Right ventricle myocardium (tissue), 1 donor: ENCODE data around the gene ALDH1A3.

DNA sequence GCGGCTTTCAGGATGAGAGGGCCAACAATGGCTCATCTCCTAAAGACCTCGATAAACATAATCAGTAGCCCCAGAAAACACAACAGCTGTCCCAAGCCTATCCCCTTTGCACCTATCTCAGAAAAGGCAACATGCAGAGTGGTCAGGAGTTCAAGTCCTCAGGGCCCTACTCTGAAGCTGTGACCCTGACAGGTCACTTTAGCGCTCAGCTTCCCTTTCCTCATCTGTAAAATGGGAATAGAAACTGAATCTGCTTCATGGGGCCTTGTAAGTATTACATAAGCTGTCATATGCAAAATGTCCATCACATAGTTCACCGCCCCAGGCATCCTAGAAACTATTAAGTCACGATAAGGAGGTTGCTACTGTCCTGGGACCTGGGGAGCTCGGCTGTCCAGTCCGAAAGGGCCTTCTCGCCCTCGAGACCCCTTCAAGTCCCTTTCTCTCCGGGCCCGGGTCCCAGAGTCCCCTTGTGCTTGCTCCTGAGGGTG lies 1.1 kb upstream of the MEF2A start:
- PRO-cap, 2 experiments = no peak in any of the 2 experiments

DNA sequence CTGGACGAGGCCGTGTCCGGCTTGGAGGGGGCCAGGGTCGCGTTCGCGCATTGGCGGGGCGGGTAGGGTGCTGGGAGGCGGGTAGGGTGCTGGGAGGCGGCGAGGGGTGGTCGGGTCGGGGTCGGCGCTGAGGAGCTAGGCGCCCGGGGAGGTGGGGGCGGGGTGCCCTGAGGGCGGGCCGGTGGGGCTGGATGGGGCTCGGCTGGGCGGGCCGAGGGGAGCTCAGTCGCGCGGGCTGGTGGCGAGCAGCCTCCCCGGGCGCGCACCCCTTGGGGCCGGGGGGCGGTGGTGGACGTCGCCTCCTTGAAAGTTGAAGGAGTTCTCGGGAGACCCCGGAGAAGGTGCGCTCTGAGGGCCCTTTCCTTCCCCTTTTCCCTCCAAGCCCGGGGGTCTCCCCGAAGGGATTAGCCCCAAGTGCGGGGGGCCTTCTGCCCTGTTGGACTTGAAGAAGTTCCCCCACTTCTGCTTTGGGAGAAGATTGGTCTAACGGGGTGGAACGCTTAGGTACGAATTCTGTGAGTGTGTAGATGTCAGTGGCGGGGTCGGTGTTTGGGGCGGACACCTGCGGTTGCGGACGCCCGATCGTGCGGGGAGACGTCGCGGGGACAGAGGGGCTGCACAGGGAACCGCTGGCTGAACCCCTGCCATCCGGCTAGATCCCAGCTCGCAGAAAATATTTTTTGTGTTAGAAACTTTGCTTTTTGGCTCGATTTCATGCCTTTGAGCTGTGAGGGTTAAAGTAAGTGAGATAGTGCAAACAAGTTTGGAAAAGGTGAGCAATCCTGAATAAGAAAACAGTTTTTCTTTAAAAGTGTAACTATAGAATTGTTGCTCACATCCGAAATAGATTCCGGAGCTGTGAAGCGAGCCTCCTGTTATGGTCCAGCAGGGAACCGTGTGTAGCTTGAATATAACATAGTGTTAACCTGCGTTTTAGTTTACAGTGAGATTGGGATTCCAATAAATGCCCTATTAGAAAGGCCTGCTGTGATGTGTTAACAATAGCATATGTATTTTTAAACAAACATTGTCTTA lies 792 bp downstream of the MEF2A start:
- PRO-cap, 2 experiments = peak in 2 of 2 experiments; most common plus-strand start position 225 of the sequence (in 2); most common minus-strand start position 141 of the sequence (in 1)

DNA sequence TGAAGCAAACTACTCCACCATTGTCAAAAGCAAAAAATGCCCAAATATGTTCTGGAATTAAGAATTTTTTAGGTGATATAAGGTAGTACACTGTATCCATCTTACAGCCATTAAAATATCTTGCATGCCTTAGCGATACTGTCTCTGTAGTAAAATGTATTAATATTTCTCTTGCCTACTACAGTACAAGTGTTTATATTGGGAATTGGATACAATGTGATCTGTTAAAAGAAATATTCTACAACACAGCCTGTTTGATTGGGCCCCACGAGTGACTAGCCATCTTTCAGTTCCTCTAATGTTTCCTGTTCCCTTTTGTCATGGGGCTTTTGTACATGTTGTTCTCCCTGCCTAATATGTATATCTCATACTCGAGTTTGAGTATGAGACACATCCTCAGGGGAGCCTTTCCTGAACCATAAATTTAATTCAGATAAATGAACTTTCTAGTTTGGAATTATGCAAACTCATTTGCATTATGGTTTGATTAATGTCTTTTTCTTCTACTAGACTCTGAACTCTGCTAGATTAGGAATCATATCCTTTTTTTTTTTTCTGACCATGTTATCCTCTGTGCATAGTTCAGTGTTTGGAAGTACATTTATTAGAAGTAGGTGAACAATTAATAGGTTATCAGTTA lies 65.4 kb downstream of the MEF2A start:
- PRO-cap, 2 experiments = no peak in any of the 2 experiments

- PRO-cap, 2 experiments = no peak in any of the 2 experiments
Measured at GRCh38 chr15:99705605-99705895, 27.7 kb downstream of the LYSMD4 start.

- PRO-cap, 2 experiments = peak in 2 of 2 experiments; most common plus-strand start chr15:99733670 (in 2)
Measured at GRCh38 chr15:99733541-99734071, 369 bp upstream of the LYSMD4 start.

DNA sequence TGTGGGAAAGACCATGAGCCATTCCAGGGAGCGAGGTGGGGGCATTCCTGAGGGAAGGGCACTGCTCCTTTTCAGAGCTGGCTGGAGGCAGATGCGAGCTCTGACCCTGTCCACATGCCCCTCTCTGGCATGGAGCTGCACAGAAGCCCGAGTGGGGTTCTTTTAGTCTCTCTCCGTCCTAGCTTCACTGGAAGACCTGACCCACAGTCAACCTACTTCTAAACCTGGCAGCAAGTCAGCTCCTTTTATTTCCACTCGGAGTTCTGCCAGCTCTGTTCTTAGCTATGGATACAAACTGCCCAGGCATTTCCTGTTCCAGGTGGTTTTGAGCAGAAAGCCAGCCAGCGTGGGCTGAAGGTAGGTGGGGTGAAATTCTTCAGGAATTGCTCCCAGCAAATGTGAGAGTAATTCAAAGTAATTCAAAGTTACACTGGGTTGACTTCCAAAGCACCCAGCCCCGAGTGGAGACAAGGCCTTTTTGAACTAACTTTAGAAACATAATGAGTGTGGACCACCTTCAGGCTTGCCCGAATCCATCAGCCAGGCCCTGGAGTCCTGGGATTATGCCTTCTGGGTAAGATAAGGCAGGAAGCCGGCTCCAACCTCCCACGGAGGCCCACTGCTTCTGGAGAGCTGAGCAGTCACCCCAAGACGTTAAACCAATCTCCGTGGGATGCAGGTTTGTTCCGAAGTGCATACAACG lies 281.2 kb downstream of the ADAMTS17 start:
- PRO-cap, 2 experiments = peak in 1 of 2 experiments; most common plus-strand start position 332 of the sequence (in 1); most common minus-strand start position 189 of the sequence (in 1)

GRCh38 chr15:100114456-100115094 lies 227.2 kb downstream of the ADAMTS17 start:
- PRO-cap, 2 experiments = peak in 2 of 2 experiments; most common plus-strand start chr15:100114884 (in 2); most common minus-strand start chr15:100114678 (in 2)

- PRO-cap, 2 experiments = no peak in any of the 2 experiments
Measured at GRCh38 chr15:100349219-100349545, 7.4 kb upstream of the ADAMTS17 start.

DNA sequence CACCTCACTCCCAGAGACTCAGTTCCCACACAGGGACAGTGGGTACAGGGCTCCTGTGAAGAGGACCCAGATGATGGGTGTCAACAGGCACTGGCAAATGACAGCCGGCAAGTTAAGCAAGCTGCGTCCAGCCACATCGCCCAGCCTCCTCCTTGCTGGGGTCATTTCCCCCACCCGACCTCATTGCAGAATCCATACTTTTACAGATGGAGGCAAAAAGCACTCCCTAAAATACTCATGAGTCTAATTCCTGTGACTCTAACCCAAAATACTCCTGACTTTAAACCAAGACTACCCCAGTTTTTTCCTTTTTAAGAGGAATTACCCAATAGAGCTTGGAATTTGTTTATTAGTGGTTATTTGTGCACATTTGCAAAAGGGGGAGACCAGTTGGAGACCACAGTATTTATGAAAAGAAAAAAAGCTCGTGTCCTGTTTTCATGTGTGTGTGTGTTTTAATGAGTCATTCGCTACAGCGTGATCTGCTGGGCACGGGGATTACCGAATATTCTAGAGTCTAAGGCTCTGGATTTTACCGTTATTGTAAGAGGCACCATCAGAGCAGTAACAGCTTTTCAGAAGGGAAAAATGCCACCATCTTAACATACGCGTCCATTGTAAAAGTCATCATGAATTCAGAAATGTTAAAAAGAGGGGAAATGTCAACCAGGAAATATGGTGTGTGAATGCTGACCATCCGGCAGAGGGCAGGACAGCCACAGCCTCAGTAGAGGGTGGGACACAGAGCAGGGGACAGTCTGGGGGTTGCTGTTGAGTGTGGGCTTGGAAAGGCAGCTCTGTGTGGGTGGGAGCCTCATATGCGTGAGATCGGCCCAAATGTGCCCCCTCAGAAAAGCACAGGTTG lies 69.3 kb downstream of the ASB7 start:
- PRO-cap, 2 experiments = no peak in any of the 2 experiments

GRCh38 chr15:100721521-100722623 lies 119.5 kb downstream of the ASB7 start:
- PRO-cap, 2 experiments = no peak in any of the 2 experiments

GRCh38 chr15:100879756-100880225 lies at the start of gene ALDH1A3:
TSS of gene ALDH1A3 (plus strand) at chr15:100879831.
- PRO-cap, 2 experiments = peak in 2 of 2 experiments; most common plus-strand start chr15:100879831 (in 2)

- PRO-cap, 2 experiments = no peak in any of the 2 experiments
Measured at GRCh38 chr15:100914616-100915530, 4.3 kb upstream of the LRRK1 start.

DNA sequence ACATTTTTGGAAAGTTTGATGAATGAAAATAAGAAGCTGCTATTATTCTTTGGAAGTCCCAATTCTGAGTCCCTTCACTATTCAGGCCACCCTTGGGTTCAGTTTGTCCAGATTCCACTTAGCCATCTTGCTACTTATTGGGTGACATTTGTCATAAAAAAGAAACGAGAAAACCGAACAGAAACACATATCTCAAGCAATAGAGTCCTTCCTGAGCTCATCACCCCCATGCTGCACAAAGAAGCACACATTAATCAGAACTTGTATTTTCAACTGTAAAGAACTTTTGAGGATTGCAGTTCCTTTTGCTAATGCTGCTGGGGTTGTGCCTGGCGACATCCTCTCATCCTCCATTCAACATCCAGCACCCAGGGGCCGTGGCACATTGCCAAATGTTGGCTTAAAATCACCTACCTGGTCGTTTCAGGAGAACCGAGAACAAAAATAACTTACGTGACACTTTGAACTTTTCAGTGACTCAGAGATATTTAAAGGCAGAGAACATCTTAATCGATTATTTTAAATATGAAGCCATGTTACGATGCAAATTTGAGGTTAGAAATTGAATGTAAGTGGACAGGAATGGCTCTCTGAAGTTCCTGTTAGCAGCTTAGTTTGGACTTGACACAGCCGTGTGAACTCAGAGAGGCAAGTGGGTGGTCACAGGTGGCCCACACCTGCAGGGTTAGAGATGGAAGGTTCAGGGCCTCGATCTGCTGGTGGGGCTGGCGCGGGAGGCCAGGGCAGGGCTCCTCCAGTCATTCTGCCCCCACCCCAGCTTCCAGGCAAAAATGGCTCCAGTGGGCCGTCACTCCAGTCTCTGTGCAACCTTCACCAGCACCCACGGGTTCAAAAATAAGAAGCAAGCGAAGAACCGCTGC lies 12.0 kb downstream of the LRRK1 start:
- PRO-cap, 2 experiments = no peak in any of the 2 experiments

GRCh38 chr15:101006882-101007392 lies 87.8 kb downstream of the LRRK1 start:
- PRO-cap, 2 experiments = no peak in any of the 2 experiments

DNA sequence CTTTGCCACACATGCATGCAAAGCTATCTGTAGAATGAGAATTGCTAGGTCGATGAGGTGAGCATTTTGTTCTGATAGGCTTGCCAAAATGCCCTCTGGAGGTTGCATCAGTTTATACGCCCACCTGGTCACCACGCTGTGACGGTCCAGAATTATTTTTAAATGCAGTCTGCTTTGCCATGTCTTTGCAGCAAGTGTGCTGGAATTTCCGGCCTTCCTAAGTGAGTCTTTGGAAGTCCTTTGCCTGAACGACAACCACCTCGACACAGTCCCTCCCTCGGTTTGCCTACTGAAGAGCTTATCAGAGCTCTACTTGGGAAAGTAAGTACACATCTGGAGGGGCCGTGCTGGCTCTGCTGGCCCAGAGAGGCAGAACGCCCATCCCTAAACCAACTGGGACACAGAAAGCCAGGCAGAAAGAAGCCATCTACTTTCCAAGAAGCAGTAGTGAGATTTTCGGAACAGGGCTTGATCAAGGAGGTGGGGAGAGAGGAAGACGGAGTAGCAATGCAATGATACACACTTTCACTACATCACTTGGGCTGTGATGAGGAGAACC lies 101.8 kb downstream of the LRRK1 start:
- PRO-cap, 2 experiments = no peak in any of the 2 experiments

DNA sequence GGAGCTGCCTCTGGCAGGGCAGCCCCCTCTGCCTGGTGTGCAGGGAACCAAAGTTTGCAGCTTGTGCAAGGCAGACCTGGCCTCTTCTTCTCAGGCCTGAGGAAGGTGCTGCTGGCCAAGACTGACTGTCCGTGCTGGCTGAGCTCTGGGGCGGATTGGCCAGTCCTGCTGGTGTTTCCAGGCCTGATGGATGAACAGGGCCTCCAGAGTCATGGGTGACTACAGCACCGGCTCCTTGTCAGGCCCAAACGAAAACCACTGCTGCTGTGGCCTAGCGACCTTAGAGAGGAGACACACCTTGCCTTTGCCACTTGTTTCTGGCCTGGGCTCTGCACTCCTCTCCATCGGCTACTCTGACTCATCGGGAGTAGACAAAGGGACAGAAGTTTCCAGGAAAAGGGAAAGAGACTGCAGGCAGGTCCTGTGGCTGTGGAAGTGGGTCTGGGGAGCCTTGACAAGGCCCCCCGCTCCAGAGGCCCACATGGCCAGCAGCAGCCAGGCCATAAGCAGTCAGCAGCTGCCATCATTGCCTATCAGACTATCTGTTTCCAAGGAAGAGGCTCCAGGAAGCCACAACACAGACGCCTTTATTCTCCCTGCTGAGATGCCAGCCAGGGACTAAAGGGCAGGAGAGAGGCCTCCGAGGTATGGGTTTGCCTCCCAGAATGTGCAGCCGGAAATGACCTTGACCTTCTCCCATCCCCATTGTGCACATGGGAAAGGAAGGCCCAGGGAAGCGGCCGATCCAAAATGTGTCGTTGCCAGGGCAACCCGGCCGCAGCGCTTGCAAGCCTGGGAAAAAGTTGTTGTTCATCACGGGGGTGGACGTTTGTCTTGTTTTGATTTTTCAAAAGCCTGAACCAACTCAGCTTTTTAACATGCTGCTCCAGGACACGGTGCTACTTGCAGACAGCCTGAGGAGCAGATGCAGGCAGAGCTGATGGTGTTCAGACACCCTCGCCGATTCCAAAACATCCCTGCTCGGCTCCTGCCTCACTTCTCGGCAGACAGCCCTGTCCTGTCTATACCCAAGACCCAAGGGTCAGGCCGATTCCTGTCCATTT lies 160.4 kb downstream of the CHSY1 start:
- PRO-cap, 2 experiments = no peak in any of the 2 experiments

DNA sequence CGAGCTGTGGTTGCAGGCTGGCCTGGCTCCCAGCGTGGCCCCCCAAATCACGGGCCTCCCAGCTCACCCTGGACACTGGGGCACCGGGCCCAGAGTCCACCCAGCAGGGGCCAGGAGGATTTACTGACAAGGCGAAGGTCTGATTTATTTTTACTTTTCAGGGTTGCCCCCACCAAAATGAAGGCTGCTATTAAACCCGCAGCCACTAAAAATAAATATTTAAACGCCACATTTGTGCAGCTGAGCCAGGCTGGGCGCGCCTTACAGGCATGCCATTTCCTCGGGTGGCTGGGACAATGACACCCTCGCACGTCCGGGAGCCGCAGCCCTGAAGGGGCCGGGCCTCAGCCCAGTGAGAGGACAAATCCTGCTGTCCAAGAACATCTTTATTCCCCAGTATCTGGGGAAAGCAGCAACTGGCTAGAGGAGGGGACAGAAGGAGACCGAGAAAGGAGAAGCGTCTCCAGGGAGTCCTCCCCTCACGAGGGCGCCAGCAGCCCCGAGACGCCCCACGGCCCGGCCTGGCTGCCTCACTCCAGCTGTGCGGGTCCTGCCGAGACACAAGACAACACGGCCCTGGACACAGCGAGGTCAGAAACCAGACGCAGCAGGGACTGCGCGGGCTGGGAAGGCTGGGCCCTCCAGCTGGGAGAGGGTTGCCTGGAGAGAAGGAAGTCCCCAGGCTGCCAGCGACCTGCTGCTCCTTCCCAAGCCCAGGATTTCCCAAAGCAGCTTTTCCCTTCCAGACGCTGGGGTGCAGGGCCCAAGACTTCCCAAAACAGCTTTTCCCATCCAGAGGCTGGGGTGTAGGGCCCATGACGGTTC lies 130.3 kb downstream of the CHSY1 start:
- PRO-cap, 2 experiments = peak in 2 of 2 experiments; most common plus-strand start position 594 of the sequence (in 2); most common minus-strand start position 298 of the sequence (in 1)

DNA sequence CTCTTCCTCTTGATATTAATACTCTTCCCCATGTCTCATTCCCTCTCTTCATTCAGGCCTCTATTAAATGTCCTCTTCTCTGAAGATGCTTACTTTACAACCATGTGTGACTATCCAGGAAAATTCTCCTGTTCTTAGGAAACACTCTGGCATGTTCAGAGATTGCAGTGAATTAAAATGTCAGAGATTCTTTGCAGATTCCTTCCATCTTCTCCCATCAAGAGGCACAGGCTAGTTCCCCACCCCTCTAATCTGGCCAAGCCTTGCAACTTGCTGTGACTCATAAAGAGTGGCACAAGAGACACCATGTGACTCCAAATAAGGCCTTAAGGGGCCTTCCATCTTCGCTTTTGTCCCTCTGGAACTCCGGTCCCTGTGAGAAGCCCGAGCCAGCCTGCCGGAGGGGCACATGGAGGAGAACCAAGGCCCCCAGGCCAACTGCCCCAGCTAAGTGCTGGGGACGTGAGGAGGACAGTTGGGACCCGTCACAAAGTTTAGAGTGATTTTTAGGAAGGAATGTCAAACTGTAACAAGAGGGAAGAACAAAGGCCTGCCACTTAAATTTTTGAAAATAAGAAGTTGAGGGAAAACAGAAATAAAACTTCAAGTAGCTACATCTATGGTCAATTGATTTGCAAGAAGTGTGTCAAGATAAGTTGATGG lies 128.3 kb downstream of the CHSY1 start:
- PRO-cap, 2 experiments = no peak in any of the 2 experiments

DNA sequence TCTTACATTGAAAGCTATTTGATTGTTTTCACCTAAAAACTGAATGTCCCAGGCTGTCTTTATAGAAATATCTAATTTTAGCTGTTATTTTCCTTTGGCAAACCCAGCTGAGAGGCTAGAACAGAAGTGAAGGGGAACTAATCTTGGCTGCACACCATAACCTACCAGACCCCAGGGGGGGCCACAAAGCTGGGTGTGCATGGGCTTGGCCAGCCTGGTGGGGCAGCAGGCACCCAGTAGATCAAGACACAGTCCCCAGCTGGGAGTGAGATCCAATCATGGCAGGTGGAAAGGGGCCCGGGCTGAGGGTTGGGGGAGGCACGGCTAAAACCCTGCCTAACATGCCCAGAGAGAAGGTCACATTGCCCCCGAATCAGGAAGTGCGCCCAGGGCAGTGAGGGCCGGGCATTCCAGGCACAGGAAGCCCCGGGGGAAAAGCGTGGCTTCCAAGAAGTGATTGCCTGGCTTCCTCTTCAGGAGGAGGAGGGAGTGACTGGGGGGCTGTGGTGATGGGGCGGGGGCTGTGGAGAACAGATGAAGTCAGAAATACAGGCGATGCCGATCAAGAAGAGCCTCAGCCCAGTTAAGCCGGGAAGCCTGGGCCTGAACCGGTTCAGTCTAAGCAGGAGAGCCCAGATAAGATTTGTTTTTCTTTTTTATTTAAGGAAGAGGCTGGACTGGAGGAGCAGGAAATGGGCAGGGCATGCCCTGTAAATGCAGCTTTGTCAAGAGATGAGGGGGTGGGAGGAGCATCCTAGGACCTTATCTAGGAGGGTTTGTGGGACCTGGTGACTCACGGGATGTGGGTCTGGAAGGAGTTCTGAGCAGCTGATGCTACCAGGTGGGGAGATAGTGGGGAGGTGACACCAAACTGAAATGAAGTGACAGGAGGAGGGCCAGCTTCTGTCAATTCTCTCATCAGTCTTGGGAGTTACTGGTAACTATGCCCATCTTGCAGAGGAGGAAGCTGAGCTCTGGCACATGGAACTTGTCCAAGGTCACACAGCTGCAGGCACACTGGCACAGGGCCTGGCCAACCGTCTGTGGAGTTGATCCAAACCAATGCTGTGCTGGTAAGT lies 83.9 kb downstream of the CHSY1 start:
- PRO-cap, 2 experiments = peak in 2 of 2 experiments; most common plus-strand start position 792 of the sequence (in 2); most common minus-strand start position 363 of the sequence (in 1)

GRCh38 chr15:101192930-101194277 lies 58.4 kb downstream of the CHSY1 start:
- PRO-cap, 2 experiments = no peak in any of the 2 experiments